Foreskin keratinocyte (primary cell): ENCODE measurements around a stretch of chr11.

GRCh38 chr11:132126242-132126742 is 755.9 kb downstream of the NTM start:
- RAMPAGE, total RNA: no peak

DNA sequence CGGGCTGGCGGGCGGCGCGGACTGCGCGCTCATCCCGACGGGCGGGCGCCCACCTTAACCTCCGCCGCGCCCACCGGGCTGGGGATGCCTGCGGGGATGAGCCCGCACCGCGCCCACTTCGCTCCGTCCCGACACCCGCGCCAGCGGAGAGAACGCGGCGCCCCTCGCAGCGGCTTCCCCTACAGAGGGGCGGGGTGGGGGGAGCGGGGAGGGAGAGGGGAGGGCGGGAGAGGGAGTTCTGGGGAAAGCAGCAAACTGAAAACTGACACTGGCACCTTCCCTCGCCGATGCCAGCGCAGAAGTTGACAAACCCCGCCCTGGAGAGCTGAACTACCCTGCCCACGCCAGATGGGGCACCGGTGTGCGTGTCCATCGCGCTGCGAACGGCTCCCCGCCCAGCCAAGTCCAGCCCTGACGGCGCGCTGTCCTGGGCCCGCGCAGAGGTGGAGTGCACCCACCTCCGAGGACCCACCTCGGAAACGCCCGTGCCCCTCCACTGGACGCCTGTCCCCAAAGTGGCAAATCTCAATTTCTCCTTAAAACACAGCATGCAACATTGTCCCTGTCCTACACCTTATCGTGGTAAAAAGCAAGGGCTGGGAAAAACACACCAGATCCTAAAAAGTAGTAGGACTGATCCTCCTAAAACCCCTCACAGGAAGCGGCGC is 588.2 kb downstream of the OPCML start:
- RAMPAGE, total RNA: no peak

DNA sequence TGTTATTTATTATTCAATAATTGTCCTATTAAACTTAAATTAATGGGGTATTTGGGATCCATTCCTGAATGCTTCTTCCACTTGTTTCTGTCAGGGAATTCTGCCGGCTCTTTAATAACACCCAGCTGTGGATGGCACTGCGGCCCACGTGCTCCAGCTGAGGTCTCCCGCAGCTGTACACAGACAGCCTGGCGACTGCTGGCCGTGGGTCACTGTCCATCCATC is 485.0 kb downstream of the OPCML start:
- RAMPAGE, total RNA: no peak

- RAMPAGE, total RNA: no peak
These were observed 8.3 kb upstream of the IGSF9B start for GRCh38 chr11:133964998-133965585.

DNA sequence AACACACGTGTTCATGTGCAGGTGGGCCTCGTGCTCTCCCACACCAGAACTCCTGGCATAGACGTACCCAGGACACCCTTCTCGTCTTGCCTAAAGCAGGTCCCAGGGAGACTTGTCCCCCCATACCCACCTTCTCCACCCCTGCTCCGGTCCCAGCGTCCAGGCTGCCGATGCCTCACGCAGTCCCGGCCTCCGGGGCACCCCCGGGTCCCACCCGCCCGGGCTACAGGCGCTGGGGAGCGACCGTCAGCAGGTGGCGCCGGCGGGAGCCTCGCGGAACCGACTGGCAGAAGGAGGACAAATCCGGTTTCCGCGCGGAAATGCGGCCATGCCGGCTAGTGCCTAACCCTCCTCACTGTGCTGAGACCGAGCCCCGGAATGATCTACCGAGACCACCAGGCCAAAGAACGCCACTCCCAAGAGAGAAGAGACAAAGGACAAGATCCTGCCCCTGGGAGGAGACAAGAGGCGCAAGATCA is 10.5 kb upstream of the IGSF9B start:
- RAMPAGE, total RNA: no peak

- RAMPAGE, total RNA: no peak
These were observed 55.7 kb downstream of the NCAPD3 start for GRCh38 chr11:134168100-134168395.

DNA sequence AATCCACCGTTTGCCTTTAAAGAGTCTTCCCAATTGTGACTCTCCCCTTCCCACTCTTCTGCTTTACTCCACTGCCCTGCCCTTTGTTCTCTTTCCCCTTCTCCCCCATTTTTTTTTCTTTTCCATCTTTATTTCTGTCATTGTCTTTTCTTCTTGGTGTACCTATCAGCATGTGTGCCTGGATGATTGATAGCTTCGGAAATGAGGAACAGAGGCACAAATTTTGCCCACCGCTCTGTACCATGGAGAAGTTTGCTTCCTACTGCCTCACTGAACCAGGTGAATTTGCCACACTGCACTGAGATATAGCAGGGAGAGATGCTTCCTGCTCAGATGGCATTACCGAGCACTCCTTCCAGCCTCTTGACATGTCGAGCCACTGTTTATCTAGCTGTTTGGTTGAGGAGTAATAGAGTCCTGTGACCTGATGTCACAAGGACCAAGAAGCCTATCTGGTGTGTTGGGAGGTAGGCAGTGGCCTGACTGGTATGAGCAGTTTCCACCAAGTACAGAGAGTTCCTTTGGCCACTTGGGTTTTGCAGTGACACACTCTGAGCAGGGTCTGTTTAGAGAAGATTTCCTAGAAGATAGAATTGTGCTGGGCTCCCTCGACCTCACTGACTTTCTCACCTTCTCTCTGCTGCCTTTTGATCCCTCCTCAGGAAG is 5.1 kb downstream of the ACAD8 start:
- RAMPAGE, total RNA: no peak

DNA sequence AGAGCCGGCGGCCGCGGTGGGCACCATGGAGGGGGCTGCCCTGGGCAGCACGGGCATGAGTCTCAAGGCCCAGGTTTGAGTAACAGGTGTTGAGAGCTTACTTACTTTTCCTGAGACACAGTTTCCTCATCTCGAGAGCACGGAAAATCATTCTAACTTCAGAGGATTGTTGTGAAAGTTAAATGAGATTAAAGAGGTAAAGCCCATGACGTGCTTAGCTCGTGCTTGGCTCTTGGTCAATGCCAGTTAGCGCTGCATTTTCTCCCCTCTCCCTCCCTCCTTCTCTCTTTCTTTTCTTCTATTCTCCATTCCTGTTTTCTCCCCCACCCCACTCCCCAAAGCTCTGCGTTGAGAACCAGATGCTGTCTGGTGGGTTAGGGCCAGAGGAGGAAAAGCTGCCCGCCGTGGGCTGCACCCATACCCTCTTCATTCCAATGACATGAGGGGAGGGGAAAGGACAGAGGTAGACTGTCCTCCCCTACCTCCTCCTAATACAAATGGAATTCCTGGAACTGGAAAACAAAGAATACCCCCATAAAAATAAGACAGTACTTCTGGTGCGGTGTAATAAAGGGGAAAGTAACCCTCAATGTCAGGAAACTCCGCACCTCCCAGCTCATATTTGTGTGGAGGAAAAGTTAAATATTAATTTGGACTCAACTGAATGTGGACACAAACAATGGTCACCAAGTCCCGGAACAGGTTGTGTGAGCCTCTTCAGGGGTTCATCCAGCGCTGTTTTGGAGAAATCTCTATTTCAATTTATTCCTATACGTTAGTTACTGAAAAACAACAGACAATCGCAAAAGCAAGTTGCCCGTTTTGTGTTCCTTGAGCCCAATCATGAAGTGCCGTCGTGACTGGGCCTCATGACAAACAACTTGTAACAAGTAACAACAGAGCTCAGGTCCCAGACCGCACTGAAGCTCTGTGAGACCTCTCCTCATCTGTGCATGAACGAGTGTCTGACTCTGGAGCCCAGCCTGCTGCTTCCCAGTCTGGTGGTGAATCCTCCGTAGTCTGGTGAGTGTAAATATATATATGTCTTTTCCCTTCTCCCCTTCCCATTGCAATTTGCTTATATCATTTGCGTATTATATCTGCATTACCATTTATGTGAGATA is 54.9 kb upstream of the B3GAT1 start:
- RAMPAGE, total RNA: no peak

DNA sequence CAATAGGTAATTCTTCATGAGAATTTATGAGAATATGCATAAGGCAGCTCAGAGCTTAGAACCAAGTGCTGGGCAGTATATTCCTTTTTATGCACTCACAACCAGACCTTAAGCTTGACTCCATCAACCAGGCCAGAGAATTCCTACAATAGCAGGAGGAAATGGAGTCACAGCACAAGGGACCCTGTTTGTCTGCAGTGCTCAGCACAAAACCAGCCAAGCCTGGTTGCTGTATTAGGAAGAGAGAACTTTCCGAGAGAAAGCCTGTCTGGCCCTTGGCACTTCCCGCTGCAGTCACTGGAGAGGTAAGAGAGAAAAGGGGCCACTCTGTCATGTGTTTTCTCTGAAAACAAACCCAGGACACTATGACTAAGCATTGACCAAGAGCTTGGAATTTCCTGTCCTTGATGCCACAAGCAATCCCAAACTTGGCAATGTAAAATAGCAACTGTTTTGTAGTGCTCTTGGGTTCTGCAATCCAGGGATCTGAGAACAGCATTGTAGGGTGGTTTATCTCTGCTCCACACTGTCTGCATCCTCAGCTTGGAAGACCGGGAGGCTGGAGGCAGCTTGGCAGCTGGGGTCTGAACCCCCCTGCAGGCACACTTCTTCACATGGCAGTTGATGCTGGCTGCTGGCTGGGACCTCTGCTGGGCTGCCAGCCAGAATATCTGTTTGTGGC is 537.0 kb upstream of the B3GAT1 start:
- RAMPAGE, total RNA: no peak